ENCODE measurements around the genes CT55, INTS6L, CT45A6, CT45A8, GPR101 and MAGEC2.

DNA sequence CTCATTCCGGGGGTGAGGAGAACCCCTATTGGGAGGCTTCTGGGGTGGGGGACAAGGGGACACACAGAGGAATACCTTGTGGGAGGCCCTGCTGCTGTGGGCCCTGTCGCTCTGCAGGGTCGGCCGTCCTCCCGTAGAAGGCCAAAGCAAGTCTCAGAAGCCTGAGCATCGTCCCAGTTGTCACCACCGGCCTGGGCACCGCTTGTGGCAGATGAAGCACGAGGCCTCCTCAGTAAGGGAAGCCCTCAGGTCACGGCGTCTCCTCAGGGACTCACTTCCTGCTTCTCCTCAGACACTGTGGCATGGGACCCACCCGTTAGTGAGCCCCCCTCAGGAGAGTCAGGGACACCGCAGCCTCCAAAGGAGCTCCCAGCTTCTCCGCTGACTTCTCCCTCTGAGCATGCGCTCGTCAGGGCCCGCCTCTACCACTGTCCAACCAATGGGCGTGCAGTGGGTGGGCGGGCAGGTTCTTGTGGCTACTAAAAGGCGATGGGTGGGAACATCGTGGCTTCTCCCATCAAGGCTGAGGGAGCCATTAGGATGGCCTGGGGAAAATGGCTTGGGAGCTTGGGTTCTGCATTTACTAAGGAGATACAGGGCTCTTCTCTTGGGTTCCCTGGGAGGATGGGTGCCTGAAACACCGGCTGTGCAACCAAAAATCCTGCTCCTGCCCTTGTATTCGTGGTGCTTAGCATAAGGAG lies at the start of gene CT55:
Gene CT55 (minus strand): TSS at position 396 of the 701 bp plus-strand sequence.
- PRO-cap, 3 experiments, result no peak in any of the 3 experiments
- RAMPAGE, long total RNA, result no peak
- RRBS, 2 experiments, result no CpG with 5 or more reads among the region's 23 CpGs

DNA sequence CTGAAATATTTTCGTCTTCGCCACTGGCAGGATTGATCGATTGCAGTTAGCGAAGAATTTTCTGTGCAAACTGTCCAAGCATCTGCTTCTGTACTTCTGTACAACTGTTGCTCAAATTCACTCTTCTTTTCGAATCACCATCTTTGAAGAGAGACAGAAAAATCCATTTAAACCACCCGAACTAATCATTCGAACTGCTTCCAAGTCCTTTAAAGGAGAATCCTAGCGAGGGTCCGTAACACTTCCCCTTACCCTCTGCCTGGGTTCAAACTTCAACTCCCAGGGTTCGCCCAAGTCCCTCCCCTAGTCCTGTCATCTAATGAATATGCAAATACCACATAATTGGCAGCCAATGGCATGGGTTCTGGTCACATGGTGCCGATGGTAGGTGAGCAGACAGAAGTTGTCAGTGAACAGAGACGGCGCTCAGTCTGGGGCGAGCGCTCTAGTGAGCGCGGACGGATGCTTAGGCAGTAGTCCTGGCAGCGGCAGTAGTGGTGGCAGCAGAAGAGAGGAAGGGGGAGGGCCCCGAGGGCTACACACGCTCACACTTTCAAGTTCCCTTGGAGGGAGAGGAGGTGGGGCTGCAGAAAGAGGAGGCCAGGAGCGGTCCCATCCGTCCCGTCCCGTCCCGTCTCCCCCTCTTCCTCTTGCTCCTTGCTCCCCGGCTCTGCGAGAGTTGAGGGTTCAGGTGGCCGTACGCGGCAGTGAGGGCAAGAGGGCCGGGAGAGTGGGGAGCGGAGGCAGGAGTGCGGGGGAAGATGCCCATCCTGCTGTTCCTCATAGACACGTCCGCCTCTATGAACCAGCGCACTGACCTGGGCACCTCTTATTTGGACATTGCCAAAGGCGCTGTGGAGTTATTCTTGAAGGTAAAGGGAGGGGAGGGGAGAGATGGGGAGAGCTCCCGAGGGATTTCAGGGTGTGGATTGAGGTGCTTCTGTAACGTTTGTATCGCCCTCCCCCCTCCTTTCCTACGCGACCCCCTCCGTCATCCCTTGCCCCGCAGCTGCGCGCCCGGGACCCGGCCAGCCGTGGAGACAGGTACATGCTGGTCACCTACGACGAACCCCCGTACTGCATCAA lies at the start of gene INTS6L:
Gene INTS6L (plus strand): TSS at position 429 of the 1,086 bp plus-strand sequence.
- PRO-cap, 3 experiments, result peak in 3 of 3 experiments; most common plus-strand start position 429 of the sequence (in 2)
- RAMPAGE, long total RNA, result no peak
- RRBS, 2 experiments, result 3 to 24% methylated on average over 6 of the region's 53 CpGs

GRCh38 chrX:135541992-135542808 lies 21.7 kb downstream of the INTS6L start:
- PRO-cap, 3 experiments, result no peak in any of the 3 experiments
- RAMPAGE, long total RNA, result no peak
- RRBS, 2 experiments, result no CpG with 5 or more reads among the region's 7 CpGs

DNA sequence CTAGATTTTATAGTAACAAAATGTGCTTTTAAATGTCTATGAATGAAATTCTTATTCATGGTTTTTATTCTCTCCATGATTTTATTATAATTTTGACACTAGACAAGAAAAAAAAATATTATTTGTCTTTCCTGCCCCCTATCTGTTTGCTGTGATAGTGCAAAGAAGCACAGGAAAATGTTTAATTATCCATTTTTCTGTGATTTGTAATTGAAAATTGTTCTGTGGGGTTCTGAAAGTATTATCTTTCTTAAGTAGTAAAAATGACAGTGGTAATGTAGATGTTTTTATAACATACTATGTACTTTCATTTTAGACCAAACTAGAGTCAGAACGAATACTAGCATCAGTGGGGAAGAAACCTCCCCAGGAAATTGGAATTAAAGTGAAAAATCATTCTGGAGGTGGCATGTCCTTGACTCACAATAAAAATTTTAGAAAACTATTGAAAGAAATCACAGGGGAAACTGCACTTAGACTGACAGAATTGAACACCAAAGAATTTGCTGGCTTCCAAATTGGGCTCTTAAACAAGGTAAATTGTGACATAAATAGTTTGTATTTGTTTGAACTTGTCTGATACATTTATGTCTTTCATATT lies 52.1 kb downstream of the INTS6L start:
- PRO-cap, 3 experiments, result no peak in any of the 3 experiments
- RAMPAGE, long total RNA, result no peak
- RRBS, 2 experiments, result no CpG with 5 or more reads among the region's 1 CpG

- PRO-cap, 3 experiments, result no peak in any of the 3 experiments
- RAMPAGE, long total RNA, result no peak
- RRBS, 2 experiments, result no CpG with 5 or more reads among the region's 20 CpGs
Observed at GRCh38 chrX:135802635-135803129, at the start of gene CT45A6. Gene CT45A6 (minus strand): TSS chrX:135802787.

DNA sequence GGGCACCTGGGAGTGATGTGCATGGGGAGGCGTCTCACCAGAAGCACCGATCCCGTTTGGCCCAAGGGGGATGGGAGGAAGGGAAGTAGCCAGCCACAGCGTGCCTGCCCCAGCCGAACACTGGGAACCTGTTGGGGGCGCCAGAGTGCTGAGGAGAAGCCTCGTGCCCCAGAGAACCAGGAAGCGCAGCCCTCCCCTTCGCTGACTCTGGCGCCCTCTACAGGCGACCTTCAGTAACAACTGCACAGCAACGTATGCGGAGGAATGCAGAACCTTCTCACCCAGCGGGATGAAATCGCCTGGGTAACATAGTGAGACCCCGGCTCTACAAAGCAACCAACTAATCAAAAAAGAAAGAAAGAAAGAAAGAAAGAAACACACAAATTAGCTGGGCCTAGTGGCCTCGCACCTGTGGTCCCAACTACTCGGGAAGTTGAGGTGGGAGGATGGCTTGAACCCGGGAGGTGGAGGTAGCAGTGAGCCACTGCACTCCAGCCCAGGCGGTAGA lies at the start of gene CT45A8:
Gene CT45A8 (minus strand): TSS at position 122 of the 508 bp plus-strand sequence.
- PRO-cap, 3 experiments, result no peak in any of the 3 experiments
- RAMPAGE, long total RNA, result no peak
- RRBS, 2 experiments, result no CpG with 5 or more reads among the region's 20 CpGs

- PRO-cap, 3 experiments, result peak in 3 of 3 experiments; most common plus-strand start chrX:136147533 (in 3)
- RAMPAGE, long total RNA, result no peak
- RRBS, 2 experiments, result 2 to 23% methylated on average over 15 to 21 of the region's 69 CpGs
Observed at GRCh38 chrX:136147455-136148175, 49.2 kb upstream of the FHL1 start.

GRCh38 chrX:136185241-136186075 lies 11.4 kb upstream of the FHL1 start:
- PRO-cap, 3 experiments, result peak in 2 of 3 experiments; most common plus-strand start chrX:136185924 (in 2); most common minus-strand start chrX:136185561 (in 1)
- RAMPAGE, long total RNA, result no peak
- RRBS, 2 experiments, result no CpG with 5 or more reads among the region's 9 CpGs

DNA sequence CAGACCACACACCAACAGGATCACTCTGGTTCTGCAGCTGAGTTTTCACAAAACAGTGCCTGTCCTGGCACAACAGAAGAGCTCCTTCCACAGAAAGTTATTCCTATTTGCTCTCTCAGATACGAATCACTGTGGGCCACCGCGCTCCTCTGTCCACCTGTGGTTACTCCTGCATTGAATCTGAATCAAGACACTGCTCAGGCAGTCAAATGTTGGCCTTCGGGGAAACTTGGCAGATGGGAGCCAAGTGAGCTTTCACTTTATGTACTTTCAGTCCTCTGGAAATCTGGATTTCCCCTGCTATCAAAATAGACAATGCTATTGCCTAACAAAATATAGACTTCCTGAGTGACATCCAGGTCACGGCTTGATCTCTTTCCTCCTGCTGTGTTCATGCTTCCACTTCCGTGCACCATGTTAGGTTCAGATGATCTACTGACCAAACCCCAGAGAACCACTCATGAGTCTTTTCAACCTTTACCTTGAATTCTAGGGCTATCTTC lies 5.7 kb upstream of the FHL1 start:
- PRO-cap, 3 experiments, result peak in 2 of 3 experiments; most common plus-strand start position 426 of the sequence (in 2); most common minus-strand start position 182 of the sequence (in 1)
- RAMPAGE, long total RNA, result no peak
- RRBS, 2 experiments, result no CpG with 5 or more reads among the region's 6 CpGs

GRCh38 chrX:136250472-136251198 lies 565 bp downstream of the MAP7D3 start:
- PRO-cap, 3 experiments, result peak in 2 of 3 experiments; most common plus-strand start chrX:136250810 (in 2)
- RAMPAGE, long total RNA, result no peak
- RRBS, 2 experiments, result 2 to 16% methylated on average over 27 of the region's 62 CpGs

DNA sequence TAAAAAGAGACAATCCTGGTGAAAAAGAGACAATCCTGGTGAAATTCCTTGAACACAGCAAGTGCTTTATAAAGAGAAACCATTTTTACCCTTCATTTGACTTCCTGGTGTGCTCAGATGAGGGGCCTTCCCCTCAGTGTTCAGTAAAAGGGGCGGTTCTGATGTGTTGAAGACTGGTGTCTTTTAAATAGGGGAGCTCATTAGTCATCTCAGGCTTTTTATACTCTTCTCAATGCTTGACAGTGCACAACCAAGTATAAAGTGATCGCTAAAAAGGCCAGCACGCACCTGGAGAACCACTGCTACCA lies 30.7 kb upstream of the CD40LG start:
- PRO-cap, 3 experiments, result no peak in any of the 3 experiments
- RAMPAGE, long total RNA, result no peak
- RRBS, 2 experiments, result no CpG with 5 or more reads among the region's 3 CpGs

GRCh38 chrX:136760019-136760522 lies 20.7 kb downstream of the ARHGEF6 start:
- PRO-cap, 3 experiments, result no peak in any of the 3 experiments
- RAMPAGE, long total RNA, result no peak
- RRBS, 2 experiments, result no CpG with 5 or more reads among the region's 2 CpGs

DNA sequence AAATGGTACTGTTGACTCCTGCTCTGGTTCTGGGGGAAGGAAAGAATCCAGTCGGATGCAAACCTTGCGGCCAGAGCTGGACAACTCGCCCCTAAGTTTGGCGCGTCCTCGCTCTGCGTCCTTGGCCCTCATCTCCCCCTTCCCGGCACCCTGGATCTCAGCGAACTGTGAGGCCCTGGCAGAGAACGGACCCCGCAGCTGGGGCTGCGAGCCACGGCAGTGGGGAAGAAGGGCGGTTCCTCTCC lies 14.0 kb downstream of the ARHGEF6 start:
- PRO-cap, 3 experiments, result no peak in any of the 3 experiments
- RAMPAGE, long total RNA, result no peak
- RRBS, 2 experiments, result 0 to 17% methylated on average over 2 of the region's 14 CpGs

DNA sequence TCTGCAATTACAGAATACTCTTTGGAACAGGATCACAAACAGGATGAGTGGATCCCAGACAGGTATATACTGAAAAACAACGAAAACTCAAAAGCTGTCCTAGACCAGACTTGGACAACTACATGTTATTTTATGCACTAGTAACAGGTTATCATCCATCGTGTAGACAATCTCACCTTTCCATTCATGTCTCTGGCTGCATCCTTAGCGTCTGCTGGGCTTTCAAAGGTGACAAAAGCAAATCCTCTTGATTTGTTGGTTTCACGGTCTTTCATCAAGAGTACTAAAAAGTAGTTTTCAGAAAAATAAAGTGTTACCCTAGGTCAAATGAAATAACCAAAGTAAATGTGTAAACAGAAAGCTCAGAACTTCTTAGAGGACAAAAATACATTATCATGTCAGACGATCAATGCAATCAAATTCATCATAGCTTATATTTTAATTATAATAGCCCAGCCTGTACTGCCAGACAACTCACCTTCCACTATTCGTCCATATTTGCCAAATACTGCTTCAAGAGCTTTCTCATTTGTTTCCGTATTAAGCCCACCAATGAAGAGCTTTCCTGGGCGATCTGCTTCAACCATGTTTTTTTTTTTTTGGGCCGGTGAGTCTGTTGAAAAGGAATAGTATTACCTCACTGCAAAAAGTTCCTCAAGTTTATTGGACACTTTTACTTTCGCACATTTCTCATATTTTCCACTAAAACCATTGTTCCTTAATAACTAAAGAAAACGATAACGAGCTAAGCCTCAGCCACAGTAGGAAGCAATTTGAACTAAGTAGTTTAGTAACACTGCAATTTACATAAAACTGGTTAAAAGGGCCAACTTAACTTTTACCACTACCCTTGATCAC lies 1.5 kb downstream of the RBMX start:
- PRO-cap, 3 experiments, result peak in 1 of 3 experiments; most common plus-strand start position 721 of the sequence (in 1); most common minus-strand start position 433 of the sequence (in 1)
- RAMPAGE, long total RNA, result no peak
- RRBS, 2 experiments, result no CpG with 5 or more reads among the region's 12 CpGs

- PRO-cap, 3 experiments, result no peak in any of the 3 experiments
- RAMPAGE, long total RNA, result no peak
- RRBS, 2 experiments, result 0 to 2% methylated on average over 5 of the region's 30 CpGs
Observed at GRCh38 chrX:137033925-137034131, at the start of gene GPR101. Gene GPR101 (minus strand): TSS chrX:137033995.

DNA sequence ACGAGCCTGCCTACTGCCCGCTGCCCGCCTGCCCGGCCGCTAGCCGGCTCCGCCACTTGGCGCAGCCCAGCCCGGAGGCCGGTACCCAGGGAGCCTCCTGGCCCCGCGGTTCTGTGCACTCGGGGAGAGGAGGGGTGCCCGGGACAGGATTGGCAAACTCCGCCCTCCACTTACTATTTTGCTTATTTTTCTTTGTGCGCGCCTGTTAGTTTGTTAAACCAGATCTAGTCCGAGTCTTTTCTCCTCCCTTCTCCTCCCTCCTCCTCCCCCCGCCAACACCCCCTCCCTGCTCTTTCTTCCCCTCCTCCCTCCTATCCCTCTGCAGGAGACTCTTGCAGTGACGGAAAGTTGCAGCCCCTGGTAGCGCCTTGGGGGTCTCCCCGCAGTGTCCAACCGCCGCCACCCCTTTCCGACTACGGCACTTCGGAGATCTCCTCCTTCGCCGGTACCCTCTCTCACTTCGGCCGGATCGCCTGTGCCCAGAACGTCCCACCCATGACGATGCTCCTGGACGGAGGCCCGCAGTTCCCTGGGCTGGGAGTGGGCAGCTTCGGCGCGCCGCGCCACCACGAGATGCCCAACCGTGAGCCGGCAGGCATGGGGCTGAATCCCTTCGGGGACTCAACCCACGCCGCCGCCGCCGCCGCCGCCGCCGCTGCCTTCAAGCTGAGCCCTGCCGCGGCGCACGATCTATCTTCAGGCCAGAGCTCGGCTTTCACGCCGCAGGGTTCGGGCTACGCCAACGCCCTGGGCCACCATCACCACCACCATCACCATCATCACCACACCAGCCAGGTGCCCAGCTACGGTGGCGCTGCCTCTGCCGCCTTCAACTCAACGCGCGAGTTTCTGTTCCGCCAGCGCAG lies 503 bp downstream of the ZIC3 start:
- PRO-cap, 3 experiments, result no peak in any of the 3 experiments
- RAMPAGE, long total RNA, result no peak
- RRBS, 2 experiments, result 2 to 24% methylated on average over 15 of the region's 72 CpGs

- PRO-cap, 3 experiments, result peak in 2 of 3 experiments; most common plus-strand start chrX:139203742 (in 2)
- RAMPAGE, long total RNA, result no peak
- RRBS, 2 experiments, result 45% methylated on average over 1 to 2 of the region's 58 CpGs
Observed at GRCh38 chrX:139203000-139203926, 327.3 kb upstream of the F9 start.

DNA sequence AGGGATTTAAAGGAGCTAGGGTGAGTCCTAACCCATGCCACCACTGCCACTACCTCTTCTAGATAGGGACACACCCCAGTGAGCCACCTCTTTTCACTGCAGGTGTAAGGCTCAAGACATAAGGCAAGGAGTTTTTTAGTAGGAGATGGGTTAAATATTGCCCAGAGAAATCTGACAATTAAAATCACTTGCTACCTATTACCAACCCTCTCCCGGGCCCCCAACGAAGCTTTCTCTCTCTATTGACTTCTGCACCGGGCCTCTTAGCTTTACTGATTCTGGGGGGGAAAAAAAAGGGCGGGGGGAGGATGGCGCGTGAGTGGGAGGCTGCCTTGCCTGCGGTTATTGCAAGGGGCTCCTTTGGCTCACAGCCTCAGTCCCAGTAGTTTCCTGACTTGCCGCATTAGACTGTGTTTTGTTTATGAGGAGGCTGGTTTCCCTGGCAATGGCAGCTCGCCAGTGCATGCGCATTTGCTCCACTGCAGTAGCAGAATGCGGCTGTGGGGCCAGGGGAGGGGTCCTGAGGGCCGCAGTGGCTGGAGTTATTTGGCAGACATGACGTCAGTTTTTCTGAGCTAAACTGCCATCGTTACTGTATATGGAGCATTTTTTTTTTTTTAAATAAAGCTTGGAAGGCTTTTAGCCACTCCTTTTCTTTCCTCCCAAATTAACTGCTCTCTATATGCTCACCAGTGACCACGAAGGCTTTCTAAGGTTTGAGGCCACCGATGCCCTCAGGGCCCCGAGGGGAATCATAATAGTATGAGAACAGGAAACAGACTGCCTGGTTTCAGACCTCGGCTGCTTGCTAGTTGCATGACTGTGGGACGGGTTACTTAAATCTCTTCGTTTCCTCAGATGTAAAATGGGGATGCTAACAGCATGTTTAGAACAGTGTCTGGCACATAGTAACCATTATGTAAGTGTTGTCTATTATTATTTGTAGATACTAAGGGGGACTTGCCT lies 208.0 kb upstream of the SOX3 start:
- PRO-cap, 3 experiments, result no peak in any of the 3 experiments
- RAMPAGE, long total RNA, result no peak
- RRBS, 2 experiments, result no CpG with 5 or more reads among the region's 20 CpGs

DNA sequence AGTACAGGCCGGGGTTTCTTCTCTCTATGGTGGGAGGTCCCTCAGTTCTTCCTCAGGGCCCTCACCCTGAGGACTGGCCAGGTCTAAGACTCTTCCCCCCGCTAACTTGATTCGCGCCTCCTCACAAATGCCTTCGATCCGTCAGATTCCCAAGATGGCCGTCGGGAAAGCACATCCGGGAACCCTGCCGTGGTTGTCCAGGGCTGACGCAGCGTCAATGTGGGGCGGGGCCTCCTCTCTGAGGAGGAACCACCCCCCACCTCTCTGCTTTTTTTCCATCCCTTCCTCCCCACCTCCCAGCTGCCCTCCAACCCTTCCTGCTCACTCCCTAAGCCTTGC lies at the start of gene MAGEC2:
Gene MAGEC2 (minus strand): TSS at position 171 of the 339 bp plus-strand sequence.
- PRO-cap, 3 experiments, result no peak in any of the 3 experiments
- RAMPAGE, long total RNA, result no peak
- RRBS, 2 experiments, result 80 to 100% methylated on average over 1 of the region's 13 CpGs

DNA sequence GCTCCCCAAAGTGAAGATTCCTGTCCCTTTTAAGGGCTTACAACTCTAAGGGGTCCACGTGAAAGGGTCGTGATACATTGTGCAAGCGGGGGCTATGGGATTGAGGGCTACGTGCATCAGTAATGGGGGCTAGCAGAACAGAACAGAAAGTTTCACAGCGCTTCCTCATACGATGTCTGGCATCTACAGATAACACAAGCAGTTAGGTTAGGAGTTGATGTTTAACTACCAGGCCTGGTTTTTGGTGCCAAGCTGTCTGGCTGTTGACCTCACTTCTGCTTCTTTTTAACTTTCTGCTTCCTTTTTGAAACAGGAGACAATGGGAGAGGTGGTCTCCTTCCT lies 368.6 kb upstream of the CXorf51A start:
- PRO-cap, 3 experiments, result no peak in any of the 3 experiments
- RAMPAGE, long total RNA, result no peak
- RRBS, 2 experiments, result no CpG with 5 or more reads among the region's 6 CpGs

All from skeletal muscle tissue (tissue), 7 donors.